GM12892 (cell line): ENCODE data around the genes MAGEB6B, PPP4R3C, DCAF8L1 and GK.

- RRBS = no CpG with 5 or more reads among the region's 8 CpGs
Observed at GRCh38 chrX:24188143-24188864, 38.8 kb downstream of the ZFX start.

- RRBS = no CpG with 5 or more reads among the region's 8 CpGs
Observed at GRCh38 chrX:24427042-24428046, 37.7 kb upstream of the PDK3 start.

DNA sequence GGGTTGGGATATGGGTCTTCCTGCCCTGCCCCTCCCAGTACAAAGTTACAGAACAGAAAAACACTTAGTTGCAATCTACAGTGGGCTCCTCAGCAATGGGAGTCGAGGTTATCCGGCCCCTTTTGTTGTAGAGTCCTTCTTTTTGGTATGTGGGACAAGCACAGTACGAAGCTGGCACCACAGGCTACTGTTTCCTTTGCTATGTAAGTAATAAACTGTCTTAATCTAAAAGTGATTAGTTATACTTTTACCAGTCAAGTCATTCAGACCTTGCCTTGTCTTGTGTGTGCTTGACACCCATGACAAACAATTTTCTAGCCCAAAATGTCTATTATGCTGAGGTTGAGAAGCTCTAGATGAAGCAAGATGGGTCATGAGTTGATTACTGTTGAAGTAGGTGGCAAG, 15.5 kb upstream of the PCYT1B start:
- RRBS = no CpG with 5 or more reads among the region's 3 CpGs

DNA sequence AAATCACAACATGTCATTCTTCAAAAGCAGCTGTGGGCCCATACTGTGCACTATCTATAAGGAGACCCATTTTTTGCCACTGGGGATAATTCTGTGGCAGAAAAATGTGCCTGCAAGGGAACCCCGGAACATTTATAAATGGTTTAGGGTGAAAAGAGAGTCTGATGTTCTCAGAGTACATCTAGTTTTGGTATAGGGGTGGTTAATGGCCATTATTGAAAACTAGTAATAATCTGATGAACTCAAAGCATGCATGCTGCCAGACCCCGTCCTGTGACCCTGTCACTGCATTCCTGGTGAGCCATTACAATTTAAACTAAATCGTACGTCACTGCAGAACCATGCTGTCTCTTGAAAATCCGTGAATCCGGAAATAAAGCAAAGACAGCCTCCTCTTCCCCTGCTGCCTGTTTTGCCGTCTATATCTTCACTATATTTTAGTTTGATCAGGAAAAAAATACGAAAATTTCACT, 135.1 kb downstream of the ARX start:
- RRBS = no CpG with 5 or more reads among the region's 8 CpGs

DNA sequence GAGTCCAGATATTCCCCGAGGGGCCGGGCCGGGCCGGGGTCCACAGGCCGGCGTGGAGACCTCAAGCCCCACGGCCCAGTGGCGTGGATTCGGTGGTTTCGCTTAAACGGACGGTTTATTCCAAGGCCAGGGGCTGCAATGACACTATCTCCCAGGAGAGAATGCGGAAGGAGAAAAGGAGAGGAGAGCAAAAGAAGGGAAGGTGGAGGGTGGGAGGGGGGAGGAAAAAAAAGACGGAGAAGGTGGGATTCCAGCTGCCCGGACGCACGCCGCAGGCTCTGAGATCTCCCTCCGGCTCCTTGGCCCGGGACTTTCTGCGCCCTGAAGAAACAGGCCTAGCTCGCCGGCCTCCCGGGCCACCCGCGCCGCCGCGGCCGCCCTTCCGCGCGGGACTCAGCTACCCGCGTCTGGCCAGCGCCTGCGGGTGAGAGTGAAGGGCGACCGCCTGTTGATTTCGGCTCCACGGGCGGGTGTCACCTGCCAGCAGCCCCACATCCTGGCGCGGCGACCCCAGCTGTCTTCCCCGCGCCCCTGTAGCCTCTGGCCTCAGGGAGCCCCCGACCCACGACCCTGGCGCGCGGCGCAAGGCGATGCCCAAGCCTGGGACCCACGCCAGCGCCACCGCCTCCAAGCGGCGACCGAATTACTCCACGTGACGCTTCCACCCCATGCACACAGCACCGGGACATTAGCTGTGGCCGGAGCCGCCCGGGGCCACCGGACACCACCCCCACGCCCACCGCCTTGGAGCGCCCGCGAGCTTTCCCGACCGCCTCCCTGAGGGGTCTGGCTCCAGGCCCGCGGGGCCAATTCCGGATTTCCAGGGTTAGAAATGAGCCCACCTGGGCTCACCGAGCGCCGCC, 10.4 kb downstream of the ARX start:
- RRBS = 85% methylated on average over 2 of the region's 80 CpGs

DNA sequence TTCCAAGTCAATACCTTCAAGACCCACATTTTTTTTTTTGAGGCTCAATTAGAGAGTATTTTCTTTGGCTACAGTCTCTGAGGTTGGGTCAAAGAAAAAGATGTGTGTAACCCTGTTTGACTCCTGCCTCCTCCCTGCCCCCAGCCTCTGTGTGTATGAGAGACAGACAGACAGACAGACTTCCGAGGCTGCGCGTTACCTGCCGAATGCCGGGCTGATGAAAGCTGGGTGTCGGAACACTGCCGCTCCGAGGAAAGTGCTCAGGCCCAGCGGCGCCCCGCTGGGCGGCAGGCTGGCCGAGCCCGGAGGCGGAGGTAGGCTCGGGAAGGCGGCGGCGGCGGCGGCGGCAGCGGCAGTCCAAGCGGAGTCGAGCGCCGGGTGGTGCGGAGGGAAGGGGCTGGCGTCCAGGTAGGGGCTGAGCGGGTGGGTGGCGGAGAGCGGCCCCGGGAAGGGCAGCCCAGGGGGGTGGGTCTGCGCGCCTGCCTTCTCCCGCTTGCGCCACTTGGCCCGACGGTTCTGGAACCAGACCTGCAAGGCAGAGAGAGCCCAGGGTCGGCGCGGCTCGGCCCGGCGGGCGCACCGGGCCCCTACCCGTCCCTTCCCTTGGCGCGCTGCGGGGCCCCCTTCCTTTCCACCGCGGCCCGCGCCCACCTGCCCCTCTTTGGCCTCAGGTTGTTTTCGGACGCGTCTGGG, 8.7 kb downstream of the ARX start:
- RRBS = 43% methylated on average over 19 of the region's 58 CpGs

GRCh38 chrX:25020861-25021692, 5.3 kb upstream of the ARX start:
- RRBS = 48% methylated on average over 3 of the region's 41 CpGs

- RRBS = no CpG with 5 or more reads among the region's 16 CpGs
Observed at GRCh38 chrX:26160229-26160850, at the start of gene MAGEB6B. Gene MAGEB6B, plus strand, starts transcription at chrX:26160601.

GRCh38 chrX:27463038-27463606, at the start of gene PPP4R3C:
Gene PPP4R3C, minus strand, starts transcription at chrX:27463341.
- RRBS = no CpG with 5 or more reads among the region's 19 CpGs

DNA sequence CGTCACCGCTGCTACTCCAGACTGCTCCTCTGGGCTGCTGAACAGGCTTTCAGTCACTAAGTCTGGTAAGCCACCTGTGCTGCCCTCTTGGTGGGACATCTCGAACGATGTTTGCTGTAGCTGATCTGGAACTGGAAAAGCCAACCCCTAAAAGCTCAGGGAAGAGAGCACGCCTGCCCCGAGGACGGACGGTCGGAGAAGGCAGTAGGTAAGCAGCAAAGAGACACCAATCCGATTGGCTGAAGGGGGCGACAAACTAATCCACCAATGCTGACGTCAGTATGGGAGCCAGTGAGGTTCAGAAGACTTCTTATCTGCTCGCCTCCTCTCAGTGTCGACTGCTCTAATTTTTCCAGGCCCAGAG, at the start of gene DCAF8L1:
Gene DCAF8L1 (minus strand): TSS at position 214 of the 364 bp plus-strand sequence.
- RRBS = no CpG with 5 or more reads among the region's 14 CpGs

DNA sequence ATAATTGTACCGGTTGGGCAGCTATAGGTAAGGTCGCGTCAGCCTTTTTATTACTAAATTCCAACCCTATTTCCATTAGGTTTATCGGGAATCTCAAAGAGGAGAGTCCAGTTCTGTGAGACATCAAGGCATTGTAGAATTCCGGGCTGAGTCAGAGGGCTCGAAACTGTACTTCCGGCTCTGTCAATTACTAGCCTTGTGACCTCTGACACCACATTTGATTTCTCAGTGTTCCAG, 4.3 kb downstream of the IL1RAPL1 start:
- RRBS = no CpG with 5 or more reads among the region's 7 CpGs

GRCh38 chrX:30613515-30614275, 36.1 kb upstream of the TASL start:
- RRBS = no CpG with 5 or more reads among the region's 8 CpGs

- RRBS = no CpG with 5 or more reads among the region's 51 CpGs
Observed at GRCh38 chrX:30652350-30653249, 623 bp upstream of the GK start.

DNA sequence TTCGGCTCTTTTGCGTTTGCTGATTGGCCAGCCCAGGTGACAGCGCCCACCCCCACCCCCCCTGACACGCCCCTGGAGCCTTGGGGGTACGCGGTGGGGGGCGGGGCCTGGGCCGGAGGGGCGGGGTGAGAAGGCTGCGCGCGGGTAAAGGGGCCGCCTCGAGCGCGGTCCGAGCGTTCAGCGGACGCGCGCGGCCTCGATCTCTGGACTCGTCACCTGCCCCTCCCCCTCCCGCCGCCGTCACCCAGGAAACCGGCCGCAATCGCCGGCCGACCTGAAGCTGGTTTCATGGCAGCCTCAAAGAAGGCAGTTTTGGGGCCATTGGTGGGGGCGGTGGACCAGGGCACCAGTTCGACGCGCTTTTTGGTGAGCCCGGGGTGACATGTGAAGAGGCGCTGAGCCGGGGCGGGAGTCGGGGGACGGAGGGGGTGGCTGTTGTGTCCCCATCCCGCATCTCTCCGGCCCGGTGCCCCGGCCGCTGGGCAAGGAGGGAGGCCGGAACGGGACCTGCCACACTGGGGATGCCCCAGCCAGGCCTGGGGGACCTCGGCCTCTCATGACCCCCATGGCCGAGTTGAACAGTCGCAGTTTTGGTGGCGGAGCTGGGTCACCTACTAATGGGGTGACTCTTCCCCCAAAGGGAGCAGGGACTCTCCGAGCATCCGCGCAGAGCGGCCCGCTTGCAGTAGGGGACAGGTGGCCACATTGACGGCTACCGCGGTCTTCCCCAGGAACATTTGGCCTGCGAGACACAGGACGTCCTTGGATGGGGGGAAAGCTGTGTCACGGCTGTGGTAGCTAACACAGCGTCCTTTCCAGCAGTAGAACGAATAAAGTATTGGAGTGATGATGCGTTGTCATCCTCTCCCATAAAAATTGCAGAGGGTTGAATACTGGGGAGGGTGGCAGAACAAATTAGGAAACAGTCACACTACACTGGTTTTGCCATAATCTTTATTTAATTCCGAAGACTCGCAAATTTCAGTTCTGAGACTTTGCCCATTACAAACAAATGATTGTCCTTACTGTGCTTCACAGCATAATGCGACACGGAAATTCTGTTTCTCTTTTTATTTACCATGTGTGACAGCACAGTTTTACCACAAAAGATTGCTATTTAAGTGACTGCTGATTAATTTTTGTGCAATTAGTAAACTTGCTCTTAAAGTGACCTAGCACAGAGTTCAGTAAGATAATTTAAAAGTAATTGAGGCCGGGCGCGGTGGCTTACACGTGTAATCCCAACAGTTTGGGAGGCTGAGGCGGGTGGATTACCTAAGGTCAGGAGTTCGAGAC, at the start of gene GK:
Gene GK (plus strand): TSS at position 174 of the 1,296 bp plus-strand sequence.
- RRBS = 5% methylated on average over 2 of the region's 78 CpGs

- RRBS = no CpG with 5 or more reads among the region's 9 CpGs
Observed at GRCh38 chrX:30852710-30853302, 36.2 kb downstream of the TAB3 start.

- RRBS = no CpG with 5 or more reads among the region's 5 CpGs
Observed at GRCh38 chrX:30888434-30888728, 673 bp downstream of the TAB3 start.

DNA sequence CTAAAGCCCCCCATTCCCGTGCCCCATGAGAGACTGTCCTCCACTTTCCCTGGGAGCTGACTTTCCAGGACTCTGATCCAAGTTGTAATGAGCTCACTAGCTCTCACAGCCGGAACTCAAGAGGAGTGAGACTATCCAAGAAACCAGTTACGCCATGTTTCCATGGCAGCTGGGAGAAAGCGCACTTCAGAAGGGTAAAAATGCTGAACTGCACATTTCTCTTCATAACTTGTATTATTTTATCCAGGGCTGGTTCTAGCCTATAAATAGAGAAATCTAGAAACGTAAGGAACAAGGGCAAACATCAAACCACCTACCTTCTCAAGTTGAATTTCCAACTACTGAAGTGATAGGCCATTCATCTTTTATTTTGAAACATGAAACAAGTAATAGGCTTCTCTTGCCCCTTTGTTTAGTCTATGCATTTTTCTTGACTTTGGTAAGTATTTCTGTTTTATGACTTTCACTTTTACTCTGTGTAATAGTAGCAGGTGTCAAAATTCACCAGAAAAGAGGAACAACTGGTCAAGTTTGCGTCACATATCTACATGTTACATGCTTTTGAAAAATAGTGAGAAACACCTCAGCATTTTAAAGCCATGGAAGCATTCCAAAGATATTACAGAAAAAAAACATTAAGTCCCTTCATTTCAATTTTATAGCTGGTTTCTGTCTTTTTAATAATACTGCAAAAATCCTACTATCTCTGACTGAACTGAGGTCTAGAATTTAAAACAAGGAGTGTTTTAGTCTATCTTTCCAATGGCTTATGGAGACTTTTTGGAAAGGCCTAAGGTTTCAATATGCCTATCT, 157.0 kb upstream of the FTHL17 start:
- RRBS = no CpG with 5 or more reads among the region's 6 CpGs

DNA sequence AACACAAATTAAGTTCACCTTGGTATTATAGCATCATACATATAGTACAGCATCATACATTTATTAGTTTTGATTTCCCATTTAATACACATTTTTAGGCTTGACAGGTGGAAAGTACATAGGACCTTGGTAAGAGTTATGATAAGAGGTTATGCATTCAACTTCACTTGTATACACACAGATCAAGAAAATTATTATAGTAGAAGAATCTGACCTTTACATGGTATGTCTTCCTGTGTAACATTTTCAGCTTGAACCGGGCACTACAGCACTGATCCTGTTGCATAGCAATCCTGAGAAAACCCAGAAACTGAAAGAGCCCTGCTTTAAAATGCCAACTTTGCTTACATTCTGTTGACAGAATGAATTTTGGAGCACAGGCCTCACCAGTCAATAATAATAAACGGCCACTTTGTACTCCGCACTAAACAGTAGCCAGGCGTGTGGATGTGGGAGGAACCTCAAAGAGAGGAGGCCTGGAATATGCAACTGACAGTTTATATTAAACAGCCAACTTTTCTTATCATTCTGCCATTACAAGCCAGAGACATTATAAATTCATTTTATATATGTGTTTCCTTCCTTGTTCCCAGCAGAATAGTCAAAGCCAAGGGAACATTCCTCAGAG, 436.3 kb upstream of the FTHL17 start:
- RRBS = no CpG with 5 or more reads among the region's 4 CpGs

DNA sequence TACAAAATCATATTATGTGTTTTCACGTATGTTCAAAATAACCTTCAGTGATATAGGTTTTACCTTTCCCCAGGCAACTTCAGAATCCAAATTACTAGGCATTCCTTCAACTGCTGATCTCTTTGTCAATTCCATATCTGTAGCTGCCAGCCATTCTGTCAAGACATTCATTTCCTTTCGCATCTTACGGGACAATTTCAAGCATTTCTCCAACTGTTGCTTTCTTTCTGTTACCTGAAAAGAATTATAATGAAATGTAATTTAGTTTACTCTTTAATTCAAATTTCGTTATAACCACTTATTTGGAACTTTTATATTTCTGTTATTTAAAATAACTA, 830.9 kb downstream of the DMD start:
- RRBS = no CpG with 5 or more reads among the region's 4 CpGs

- RRBS = no CpG with 5 or more reads among the region's 23 CpGs
Observed at GRCh38 chrX:33726629-33727188, 405.4 kb downstream of the FAM47A start.